Daoy (cell line): Measurements from ENCODE around the genes OR14K1, OR2AJ1, OR2T35, OR2T27 and ZNF692.

- RAMPAGE, long total RNA, result no peak
Observed at GRCh38 chr1:247112897-247113619, 8.9 kb upstream of the ZNF669 start.

- RAMPAGE, long total RNA, result no peak
Observed at GRCh38 chr1:247207843-247208358, 36.1 kb upstream of the ZNF124 start.

DNA sequence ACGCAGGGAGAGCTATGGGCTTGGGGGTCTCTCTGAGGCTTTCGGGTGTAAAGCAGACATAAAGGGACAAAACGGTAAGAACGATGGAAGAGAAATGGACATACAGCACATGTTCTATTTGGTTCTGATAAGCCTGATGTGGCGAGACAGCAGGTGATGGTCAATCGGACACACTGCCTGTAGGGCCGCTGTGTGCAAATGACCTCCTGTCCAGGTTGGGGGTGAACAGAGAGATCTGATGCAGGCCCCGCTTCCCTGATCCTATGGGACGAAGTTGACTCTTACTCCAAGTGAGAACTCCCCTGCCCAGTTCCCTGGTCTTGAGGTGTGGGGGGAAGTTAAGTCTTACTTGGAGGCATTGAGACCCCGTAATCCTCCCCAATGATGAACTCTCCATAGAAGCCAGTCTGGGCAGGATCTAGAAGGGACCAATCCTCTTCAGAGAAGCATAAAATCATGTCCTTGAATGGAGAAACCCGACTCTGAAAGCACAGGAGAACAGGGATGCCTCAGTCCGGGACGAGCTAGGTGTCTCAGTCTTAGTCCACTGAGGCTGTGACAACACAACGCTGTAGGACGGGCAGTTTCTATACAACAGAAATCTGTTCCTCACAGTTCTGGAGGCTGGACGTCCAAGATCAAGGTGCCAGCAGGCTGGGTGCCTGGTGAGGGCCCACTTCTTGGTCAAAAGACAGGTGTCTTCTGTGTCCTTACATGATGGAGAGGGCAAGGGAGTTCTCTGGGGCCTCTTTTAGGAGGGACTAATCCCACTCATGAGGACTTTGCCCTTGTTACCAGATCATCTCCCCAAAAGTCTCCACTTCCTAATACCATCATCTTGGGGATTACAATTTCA is 21.5 kb downstream of the ZNF496 start:
- RAMPAGE, long total RNA, result no peak

- RAMPAGE, long total RNA, result no peak
Observed at GRCh38 chr1:247322339-247323224, 9.1 kb downstream of the ZNF496 start.

DNA sequence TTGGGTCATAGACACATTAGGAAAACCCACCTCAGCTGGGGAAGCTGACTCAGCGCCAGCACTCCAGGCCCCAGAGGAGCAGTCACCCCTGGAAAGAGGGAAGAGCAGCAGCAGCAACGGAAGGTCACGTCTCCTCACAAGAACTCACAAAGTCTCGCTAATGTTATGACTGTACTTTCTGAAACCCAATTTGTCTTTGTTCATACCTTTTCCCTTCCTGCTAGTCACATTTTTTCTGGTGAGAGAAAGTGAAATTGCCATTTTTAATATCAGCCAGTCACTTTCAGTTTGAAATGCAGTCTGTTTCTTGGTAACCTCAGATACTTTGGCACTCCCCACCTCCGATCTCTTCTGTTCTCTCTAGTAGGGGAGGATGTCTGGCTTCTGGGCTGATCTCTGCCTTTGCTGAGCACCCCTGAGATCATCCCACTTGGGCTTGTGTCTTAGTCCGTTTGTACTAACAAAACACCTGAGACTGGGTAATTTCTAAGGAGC is 6.0 kb upstream of the NLRP3 start:
- RAMPAGE, long total RNA, result no peak

- RAMPAGE, long total RNA, result no peak
Observed at GRCh38 chr1:247738383-247738691, at the start of gene OR14K1. OR14K1 (plus strand) TSS chr1:247738615.

GRCh38 chr1:247924741-247925345 is at the start of gene OR2AJ1:
OR2AJ1 (plus strand) TSS chr1:247924889.
- RAMPAGE, long total RNA, result no peak

- RAMPAGE, long total RNA, result no peak
Observed at GRCh38 chr1:248645002-248645501, at the start of gene OR2T35. OR2T35 (minus strand) TSS chr1:248645278.

- RAMPAGE, long total RNA, result no peak
Observed at GRCh38 chr1:248655376-248655802, at the start of gene OR2T27. OR2T27 (minus strand) TSS chr1:248655528.

DNA sequence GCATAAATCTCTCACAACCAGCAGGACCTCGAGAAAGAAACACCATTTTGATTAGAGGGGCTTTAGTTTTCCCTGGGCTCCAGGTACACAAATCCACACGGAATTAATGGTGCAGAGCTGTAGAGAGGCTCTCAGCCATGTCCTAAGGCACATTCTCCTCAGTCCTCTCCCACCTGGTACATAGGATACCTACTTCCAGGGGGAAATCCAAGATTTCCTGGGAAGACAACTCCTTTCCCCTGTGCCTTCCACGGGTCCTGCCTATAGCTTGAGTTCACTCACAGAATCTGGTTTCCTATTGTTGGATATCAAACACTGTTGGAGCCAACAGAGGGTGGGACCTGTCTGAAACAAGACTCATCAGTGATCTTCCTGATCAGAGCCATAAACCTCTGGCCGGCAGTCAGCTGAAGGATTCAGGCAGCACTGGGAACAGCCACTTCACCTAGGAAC is 23.4 kb downstream of the SH3BP5L start:
- RAMPAGE, long total RNA, result no peak

GRCh38 chr1:248858439-248859439 is at the start of gene ZNF692:
ZNF692 (minus strand) TSS chr1:248859085.
- RAMPAGE, long total RNA, result no peak